Tongue (tissue), 2 donors: ENCODE results near the genes CD69, CLEC12A, KLRD1, TAS2R10, PRR4 and TAS2R46.

DNA sequence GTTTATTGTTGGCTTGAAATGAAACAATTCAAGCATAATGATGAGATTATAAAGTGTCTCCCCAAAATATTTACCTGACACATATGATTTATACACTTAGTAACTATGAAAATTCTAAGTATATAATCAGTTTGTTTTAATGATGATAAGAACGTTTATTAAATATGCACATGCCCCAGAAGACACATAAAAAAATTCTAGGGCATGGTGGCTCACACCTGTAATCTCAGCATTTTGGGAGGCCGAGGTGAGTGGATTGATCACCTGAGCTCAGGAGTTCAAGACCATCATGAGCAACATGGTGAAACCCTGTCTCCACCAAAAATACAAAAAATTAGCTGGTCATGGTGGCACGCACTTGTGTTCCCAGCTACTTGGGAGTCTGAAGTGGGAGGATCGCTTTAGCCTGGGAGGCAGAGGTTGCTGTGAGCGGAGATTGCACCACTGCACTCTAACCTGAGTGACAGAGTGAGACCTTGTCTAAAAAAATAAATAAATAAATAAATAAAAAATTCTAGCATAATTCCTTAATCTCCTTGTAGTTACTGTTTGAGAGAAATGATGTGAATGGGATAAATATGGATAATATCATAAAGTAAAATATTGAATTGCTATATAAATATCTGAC lies 4.0 kb downstream of the CD69 start:
- RAMPAGE, long total RNA = no peak

DNA sequence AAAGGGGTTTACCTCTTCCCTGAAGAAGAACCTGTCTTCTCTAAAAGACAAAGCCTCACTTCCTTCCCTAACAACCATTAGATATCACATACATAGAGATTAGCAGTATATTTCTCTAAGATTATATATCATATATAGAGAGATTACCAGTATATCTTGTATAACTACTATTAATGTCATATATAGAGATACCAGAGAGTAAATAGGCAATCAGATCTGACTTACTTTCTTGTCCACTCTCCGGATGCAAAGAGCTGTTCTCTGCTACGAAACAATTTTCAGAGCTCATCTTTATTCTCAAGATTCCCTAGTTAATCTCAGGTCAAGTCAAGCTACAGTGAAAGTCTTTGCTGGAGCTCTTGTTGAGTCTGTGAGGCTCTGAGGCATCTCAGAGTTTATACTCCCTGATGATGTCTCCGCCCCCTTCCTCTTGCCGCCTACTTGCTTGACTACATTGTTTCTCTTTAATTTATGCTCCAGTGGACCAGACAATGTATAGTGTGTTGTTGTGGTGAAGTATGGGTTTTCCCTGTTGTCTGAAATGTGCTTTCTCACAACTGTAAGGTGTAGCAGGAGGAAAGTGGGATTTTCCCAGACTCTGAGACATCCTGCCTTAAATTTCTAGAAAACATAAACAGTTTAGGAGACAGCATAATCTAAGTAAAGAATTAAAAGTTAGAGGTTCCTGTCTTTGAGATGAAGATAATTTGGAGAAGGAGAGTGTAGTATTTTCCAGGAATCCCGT lies at the start of gene CD69:
Gene CD69 (minus strand): TSS at position 370 of the 745 bp plus-strand sequence.
- RAMPAGE, long total RNA = no peak

GRCh38 chr12:9971290-9971611 lies at the start of gene CLEC12A:
CLEC12A (plus strand) TSS chr12:9971409.
- RAMPAGE, long total RNA = no peak

GRCh38 chr12:10307721-10308207 lies at the start of gene KLRD1:
KLRD1 (plus strand) TSS chr12:10307870.
- RAMPAGE, long total RNA = no peak

GRCh38 chr12:10365940-10366420 lies 23.9 kb downstream of the KLRK1 start:
- RAMPAGE, long total RNA = no peak

DNA sequence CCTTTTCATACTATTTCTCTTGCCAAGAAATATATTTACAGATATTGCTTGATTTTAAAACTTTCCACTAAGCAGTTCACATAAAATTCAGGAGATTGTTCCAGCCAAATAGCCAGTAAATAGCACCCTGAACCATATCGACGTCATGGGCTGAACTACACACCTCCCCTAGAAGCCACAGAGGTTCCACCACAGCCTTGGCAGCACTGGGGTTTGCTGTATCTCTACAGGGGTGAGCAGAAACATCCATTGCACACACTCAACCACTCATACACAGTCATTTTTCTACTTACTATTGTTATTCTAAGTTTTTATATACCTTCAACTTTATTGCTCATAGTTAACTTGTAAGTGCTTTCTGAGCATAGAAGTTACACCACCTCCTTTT lies 8.1 kb upstream of the EIF2S3B start:
- RAMPAGE, long total RNA = no peak

- RAMPAGE, long total RNA = no peak
These were observed 14.0 kb downstream of the MAGOHB start for GRCh38 chr12:10599391-10599838.

- RAMPAGE, long total RNA = no peak
These were observed 13.3 kb downstream of the YBX3 start for GRCh38 chr12:10709644-10710452.

DNA sequence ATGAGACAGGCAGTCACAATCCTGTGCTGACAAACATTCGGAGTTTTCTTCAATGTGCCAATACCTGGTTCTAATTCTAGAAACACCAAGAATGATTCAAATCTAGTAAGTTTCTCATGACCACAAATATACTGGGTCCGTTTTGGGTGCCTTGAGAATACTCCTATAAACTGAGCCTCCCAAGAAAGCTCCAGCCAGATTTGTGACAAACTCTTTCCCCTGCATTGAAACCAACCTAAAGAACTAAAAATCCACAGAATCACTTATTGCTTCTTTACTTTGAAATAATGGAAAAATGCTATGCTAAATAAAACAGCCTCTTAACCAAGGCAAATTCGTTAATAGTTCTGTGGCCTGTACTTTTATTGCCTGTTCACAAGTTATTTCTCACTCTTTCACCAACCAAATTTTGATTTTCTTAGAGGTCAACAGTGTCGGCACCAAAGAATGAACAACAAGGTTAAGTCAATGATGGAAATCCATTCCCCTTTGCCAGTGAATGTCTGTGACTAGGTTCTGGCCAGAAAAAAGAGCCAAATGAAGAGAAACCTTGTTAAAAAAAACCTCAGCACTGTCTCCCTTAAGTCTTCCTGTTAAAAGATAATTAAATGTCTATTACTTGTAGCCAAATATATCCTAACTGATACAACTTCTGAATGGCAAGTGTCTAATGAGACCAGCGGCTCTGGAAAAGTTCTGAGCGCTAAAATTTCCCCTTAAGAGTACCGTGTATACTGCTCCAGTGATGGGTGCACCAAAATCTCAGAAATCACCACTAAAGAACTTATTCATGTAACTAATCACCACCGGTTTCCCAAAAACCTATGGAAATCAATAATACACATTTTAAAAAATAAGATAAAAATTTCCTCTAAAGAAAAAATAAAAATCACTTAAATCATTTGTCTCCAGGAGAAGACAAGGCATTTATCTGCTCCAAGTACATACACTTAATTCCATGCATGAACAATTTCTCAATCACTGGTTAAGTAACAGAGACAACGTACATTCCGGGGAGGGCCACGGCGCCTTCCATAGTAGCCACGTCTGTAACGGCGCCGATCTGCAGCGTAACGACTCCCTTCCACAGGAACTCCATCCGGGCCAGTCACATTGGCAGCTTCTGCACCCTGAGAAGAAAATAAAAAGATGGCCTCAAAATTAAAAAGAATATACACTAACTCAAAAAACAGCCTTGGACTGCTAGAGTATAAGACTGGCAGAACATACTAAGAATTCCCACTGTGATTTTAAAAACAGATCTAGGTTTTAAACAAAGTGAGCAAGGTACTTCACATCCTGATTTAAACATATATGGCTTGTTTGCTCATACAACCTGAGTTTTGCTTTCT lies 10.4 kb downstream of the YBX3 start:
- RAMPAGE, long total RNA = no peak

DNA sequence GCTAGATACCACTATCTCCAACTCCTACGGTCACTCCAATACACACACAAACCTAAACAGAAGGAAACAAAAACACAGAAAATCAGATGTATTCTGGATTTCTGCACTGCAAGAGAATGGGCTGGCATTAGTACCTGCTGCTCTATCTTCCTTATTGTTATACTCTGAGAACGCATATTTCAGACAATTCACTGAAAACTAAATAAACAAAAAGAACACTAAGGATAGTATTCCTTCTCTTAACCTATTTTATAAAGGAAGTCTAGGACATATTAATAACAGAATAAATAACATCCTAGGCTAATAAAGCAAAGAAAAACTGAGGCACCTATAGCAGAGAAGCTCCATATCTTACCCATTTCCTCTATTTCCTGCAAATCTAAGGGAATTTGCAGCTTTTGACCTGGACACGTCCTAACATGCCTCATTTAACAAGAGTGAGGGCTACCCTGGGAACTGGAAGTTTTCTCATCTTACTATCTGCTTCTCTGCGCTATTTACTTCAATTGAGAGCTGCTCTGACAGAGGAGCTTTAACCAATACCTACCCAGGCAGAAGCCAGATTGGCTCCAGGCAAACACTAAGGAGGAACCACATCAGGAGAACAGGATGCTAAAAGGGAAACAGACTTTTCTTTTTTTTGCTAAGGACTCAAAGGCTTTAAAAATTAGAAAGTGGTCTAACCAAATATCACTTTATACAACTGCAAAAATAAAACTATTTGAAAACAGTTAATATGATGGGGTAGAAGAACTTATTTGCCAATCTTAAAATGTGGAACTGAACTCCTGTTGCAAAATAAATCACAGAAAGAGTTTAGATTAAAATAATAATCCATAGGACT lies 5.7 kb downstream of the YBX3 start:
- RAMPAGE, long total RNA = no peak

DNA sequence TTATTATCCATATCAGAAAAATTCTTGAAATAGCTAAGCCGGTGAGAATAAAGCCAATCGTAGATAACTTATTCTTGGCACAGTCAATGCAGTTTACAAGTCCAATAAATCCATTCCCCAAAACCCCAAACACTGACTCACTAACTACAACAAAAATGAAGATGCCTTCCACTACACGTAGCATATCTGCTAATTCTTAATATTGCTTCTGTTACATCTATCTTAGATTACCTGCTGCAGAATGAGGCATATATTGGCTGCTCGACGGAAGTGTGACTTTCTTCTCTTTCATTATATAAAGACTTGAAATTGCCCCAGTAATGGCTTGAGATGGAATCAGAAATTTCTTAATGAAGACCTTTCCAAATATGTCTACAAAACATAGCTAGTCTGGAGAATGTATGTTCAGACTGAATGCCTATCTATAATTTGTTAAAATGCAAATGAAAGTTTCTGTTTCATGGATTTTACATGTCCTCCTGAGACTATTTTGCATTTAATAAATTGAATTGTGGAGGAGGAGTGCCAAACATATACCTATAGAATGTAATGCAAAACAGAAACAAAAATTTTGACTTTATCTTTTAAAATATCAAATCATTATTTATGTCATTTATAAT lies at the start of gene TAS2R10:
Gene TAS2R10 (minus strand): TSS at position 273 of the 620 bp plus-strand sequence.
- RAMPAGE, long total RNA = no peak

- RAMPAGE, long total RNA = no peak
These were observed at the start of gene PRR4 for GRCh38 chr12:10849141-10849730. PRR4 (minus strand) TSS chr12:10849475.

DNA sequence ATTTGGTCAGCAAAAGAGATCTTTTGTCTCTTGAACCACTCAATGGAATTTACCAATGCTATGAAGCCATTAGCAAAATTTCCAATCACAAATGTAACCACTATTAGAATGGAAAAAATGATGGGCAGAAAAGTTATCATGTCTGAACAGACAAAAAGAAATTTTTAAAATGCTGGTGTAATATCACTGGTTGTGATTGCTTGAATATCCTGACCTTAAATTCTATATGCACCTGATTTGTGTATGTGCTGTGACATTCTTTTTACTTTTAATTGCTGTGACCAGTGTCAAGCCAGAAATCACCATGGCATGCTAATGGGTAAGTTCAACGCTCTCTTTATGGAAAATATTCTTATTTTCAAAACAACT lies at the start of gene TAS2R46:
Gene TAS2R46 (minus strand): TSS at position 140 of the 369 bp plus-strand sequence.
- RAMPAGE, long total RNA = no peak

- RAMPAGE, long total RNA = no peak
These were observed 5.2 kb upstream of the PRB4 start for GRCh38 chr12:11315307-11315927.

- RAMPAGE, long total RNA = no peak
These were observed 104.0 kb upstream of the ETV6 start for GRCh38 chr12:11545144-11546145.

GRCh38 chr12:11650794-11651600 lies 1.5 kb downstream of the ETV6 start:
- RAMPAGE, long total RNA = no peak

GRCh38 chr12:11678578-11679049 lies 29.1 kb downstream of the ETV6 start:
- RAMPAGE, long total RNA = no peak

GRCh38 chr12:11704028-11704600 lies 54.6 kb downstream of the ETV6 start:
- RAMPAGE, long total RNA = no peak

DNA sequence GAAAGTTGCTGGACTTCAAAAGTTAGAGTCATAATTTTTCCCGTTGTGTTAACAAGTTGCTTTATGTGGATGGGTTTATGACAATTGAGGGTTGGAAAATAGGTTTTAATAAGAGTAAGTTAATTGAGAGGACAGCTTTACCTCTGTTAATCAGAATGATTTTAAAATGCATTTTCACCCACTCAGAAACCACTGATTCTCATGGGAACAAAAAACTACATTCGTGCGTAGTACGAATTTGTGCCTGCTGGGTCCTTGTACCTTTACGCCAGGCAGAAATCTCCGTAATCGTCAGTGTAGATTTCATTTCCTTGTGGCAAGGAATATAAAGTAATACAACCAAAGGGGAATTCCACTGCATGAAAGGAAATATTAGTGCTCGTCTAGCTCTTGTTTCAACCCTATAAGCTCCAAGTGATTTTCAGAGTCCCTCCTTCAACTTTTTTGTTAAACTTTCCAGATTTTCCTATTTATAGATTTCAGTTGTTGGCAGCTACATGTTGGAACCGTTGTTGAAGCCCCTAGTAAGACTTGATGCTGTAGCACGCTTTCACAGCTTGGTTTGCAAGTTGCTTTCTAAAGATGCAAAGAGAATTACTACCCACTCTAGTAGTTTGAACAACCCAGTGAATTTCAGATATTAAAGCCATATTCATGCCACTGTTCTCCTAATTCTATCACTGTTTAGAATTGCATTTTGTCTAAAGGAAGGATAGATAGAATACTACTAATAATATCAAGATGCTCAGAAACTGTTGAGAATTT lies 90.6 kb downstream of the ETV6 start:
- RAMPAGE, long total RNA = no peak

DNA sequence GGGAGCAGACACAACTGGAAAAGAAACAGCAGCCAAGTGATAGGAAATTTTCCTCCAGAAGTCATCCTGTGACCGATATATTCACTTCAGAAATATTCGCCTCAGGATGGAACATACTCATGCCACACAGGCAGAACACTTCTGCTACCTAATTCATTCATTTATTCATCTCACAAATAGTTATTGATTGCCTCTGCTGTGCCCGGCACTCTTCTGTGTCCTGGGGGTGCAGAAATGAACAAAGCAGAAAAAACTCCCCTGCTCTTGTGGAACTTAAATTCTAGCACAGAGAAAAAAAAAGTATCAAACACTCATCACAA lies 104.5 kb downstream of the ETV6 start:
- RAMPAGE, long total RNA = no peak